Mononuclear cell (primary cell): Measurements from ENCODE around the gene BCL7A.

DNA sequence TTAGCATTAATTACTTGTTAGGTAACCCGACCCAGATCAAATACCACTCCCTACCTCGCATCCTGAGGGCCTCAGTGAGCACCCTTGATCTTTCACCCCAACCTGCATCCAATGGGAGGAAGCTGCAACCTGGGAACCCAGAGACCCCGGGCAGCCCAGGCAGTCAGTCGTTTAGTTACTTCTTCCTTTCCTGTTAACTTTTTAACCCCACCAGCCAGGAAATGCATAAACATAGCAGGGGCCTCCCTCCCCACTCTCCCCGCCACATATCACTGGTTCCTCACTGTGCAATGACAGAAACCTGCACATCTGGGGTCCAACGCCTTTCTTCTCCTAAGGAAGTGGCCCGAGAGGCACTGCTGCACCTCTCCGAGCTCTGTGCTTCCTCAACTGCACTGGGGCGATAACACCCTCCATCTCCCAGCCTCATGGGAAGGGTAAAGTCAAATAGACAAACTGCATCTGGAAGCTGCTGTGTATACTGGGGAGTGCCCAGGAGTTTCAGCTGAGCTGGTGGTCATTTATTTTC lies 89.9 kb downstream of the KDM2B start:
- RRBS, result no CpG with 5 or more reads among the region's 9 CpGs

GRCh38 chr12:121516383-121516831 lies 64.4 kb downstream of the KDM2B start:
- RRBS, result no CpG with 5 or more reads among the region's 10 CpGs

DNA sequence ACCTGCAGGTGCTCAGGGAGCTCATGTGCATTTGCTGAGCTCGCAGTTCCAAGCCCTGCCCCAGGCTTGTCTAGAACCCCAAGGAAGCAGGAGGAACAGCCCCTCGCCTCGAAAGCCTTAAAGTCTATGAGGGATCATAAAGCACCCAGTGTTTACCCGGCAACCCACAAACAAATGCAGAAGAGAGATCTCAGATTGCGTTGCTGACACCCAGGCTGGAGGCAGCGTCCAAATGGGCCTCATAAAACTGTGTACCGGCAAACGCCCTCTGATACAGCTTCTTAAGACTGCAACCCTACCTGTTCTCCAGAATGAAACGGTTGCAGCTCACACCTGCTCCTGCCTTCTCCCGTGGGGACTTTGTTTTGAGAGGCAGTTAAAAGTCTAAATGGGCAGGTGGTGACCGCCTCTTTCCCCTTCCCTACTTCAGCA lies 6.7 kb downstream of the KDM2B start:
- RRBS, result 99% methylated on average over 3 of the region's 11 CpGs

GRCh38 chr12:121582072-121582608 lies 1.3 kb upstream of the KDM2B start:
- RRBS, result no CpG with 5 or more reads among the region's 11 CpGs

DNA sequence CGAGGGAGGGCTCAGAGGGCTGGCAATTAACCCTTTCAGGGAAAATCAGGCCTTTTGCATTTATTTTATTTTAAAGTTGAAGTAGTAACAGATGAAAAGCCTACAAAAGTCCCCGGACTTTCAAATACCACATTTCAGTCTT lies 9.4 kb upstream of the KDM2B start:
- RRBS, result no CpG with 5 or more reads among the region's 2 CpGs

GRCh38 chr12:121630663-121631461 lies 38.6 kb downstream of the MORN3 start:
- RRBS, result no CpG with 5 or more reads among the region's 12 CpGs

DNA sequence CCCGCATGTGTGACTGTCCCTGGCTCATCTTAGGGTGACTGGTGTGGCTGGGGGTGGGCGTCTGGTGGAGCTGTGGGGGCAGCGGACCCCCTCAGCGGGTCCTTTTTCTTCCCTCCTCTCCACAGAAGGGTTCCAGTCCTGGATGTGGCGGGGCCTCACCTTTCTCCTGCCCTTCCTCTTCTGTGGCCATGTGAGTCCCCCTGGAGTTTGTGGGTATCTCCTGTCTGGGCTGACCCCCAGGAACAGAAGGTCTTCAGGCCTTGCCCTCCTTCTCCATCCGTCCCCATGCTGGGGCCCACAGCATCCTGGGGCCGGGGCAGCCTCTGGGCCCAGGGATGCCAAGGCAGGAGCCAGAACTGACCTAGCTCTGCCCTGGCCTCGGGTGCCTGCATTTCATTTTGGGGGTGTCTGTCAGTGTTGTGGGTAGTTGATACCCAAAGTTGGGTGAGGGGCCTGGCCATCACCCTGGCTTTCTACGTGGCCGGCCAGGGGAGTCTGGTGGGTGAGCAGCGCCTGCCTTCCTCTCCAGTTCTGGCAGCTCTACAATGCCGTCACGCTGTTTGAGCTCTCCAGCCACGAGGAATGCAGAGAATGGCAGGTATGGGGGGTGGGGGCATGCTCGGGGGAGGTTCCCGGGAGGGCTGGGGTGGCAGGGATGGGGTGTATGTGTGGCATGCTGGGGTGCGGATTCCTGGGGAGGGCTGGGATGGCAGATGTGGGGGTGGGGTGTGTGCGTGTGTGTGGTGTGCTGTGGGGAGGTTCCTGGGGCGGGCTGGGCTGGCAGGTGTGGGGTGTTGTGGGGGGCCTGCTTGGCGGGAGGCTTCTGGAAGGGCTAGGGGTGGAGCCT lies 18.7 kb downstream of the RHOF start:
- RRBS, result no CpG with 5 or more reads among the region's 20 CpGs

DNA sequence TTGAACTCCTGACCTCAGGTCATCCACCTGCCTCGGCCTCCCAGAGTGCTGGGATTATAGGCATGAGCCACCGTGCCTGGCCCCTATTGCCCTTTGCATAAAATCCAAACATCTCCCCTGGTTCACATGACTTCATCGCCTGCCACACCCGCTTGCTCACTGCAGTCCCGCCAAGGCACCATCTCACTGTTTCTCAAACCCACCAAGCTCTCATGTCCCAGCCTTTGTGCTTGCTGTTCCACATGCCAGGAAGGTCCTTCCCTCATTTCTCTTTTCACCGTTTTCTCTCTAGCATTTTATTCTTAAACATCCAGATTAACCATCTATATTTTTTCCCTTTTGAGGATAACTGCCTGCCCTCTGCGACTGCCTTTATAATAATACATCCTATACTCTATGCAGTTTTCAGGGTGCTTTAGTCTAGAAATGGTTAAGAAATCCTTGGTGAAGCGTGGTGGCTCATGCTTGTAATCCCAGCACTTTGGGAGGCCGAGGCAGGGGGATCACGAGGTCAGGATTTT lies 9.6 kb downstream of the RHOF start:
- RRBS, result no CpG with 5 or more reads among the region's 10 CpGs

GRCh38 chr12:121798158-121798796 lies 4.8 kb upstream of the RHOF start:
- RRBS, result no CpG with 5 or more reads among the region's 13 CpGs

DNA sequence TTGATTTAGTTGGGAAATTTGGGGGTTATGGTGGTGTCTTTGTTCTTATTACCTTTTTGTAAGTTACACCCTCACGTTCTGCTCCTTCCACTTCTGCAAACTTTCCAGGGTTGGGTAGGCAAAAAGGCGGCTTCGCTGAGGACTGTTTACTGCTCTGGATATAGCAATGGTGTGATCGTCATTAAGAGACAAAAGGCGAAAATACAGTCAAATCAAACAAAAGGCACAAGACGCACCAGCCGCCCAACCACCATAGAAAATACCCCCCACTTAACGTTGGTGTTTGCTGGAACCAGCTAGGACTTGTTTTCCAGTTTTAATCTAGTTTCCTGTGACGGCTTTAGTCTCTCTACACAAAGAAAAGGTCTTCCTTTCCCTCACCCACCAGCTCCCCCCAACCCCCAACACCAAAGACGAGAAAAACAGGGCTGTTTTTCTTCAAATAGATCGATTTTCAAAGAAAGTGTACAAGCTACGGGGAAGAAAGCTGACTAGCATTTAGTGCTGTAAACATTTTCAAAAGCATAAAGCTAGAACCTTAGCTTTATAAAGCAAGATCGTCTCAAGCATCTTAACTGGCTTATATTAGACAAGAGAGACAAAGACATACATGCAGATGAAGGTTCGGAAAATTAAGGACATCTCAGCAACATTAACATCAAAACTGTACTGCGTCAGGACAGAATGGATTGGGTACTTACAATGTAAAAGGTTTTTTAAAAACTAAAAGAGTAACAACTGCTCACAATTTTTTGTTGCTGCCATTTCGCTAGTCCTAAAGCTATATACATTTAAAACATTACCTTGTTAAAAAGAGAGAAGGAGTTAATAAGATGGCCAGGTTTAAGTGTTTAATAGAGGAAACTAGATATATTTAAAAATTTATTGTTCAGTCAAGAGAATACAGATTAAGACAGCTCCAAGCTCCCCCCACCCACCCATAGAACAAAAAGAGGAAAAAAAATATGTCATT lies 1.9 kb upstream of the SETD1B start:
- RRBS, result no CpG with 5 or more reads among the region's 16 CpGs

DNA sequence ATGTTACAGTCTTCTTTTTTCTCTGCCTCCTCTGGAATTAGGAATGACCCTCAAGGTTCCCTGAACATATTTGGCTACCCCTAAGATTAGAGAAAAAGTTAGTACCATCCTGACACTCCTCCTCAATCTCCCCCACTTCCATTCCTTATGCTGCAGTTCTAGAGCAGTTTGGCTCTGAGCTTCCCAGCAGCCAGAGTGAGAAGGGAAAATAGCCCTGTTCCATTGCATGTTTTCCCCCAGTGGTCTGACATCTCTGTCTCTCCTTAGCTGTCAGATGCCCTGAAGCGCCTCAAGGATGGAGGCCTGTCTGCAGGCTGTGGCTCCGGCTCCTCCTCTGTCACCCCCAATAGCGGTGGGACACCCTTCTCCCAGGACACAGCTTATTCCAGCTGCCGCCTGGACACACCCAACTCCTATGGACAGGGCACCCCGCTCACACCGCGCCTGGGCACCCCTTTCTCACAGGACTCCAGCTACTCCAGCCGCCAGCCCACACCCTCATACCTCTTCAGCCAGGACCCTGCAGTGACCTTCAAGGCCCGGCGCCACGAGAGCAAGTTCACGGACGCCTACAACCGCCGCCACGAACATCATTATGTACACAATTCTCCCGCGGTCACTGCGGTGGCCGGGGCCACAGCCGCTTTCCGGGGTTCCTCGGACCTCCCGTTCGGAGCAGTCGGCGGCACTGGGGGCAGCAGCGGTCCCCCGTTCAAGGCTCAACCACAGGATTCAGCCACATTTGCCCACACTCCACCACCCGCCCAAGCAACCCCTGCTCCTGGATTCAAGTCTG lies 5.7 kb downstream of the SETD1B start:
- RRBS, result 97% methylated on average over 9 of the region's 30 CpGs

DNA sequence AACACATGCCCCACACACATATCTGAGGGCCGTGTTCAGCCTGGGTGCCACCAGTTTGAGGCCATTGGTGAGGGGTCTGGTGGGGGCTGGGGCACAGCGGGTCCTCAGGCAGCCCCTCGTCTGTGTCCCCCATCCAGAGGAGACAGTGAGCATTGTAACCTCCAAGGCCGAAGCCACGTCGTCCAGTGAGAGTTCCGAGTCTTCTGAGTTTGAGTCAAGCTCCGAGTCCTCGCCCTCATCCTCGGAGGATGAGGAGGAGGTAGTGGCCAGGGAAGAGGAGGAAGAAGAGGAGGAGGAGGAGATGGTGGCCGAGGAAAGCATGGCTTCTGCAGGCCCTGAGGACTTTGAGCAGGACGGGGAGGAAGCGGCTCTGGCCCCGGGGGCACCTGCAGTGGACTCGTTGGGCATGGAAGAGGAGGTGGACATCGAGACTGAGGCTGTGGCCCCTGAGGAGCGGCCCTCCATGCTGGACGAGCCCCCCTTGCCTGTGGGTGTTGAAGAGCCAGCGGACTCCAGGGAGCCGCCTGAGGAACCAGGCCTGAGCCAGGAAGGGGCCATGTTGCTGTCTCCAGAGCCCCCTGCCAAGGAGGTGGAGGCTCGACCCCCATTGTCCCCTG lies 15.6 kb downstream of the SETD1B start:
- RRBS, result no CpG with 5 or more reads among the region's 21 CpGs

- RRBS, result no CpG with 5 or more reads among the region's 13 CpGs
Measured at GRCh38 chr12:121876190-121876790, 12.3 kb upstream of the PSMD9 start.

GRCh38 chr12:122021084-122021328 lies 678 bp upstream of the BCL7A start:
- RRBS, result no CpG with 5 or more reads among the region's 7 CpGs

GRCh38 chr12:122021794-122022704 lies at the start of gene BCL7A:
BCL7A (plus strand) TSS chr12:122021884.
- RRBS, result 2% methylated on average over 95 of the region's 142 CpGs

GRCh38 chr12:122022705-122022906 lies 922 bp downstream of the BCL7A start:
- RRBS, result 3% methylated on average over 2 of the region's 29 CpGs

DNA sequence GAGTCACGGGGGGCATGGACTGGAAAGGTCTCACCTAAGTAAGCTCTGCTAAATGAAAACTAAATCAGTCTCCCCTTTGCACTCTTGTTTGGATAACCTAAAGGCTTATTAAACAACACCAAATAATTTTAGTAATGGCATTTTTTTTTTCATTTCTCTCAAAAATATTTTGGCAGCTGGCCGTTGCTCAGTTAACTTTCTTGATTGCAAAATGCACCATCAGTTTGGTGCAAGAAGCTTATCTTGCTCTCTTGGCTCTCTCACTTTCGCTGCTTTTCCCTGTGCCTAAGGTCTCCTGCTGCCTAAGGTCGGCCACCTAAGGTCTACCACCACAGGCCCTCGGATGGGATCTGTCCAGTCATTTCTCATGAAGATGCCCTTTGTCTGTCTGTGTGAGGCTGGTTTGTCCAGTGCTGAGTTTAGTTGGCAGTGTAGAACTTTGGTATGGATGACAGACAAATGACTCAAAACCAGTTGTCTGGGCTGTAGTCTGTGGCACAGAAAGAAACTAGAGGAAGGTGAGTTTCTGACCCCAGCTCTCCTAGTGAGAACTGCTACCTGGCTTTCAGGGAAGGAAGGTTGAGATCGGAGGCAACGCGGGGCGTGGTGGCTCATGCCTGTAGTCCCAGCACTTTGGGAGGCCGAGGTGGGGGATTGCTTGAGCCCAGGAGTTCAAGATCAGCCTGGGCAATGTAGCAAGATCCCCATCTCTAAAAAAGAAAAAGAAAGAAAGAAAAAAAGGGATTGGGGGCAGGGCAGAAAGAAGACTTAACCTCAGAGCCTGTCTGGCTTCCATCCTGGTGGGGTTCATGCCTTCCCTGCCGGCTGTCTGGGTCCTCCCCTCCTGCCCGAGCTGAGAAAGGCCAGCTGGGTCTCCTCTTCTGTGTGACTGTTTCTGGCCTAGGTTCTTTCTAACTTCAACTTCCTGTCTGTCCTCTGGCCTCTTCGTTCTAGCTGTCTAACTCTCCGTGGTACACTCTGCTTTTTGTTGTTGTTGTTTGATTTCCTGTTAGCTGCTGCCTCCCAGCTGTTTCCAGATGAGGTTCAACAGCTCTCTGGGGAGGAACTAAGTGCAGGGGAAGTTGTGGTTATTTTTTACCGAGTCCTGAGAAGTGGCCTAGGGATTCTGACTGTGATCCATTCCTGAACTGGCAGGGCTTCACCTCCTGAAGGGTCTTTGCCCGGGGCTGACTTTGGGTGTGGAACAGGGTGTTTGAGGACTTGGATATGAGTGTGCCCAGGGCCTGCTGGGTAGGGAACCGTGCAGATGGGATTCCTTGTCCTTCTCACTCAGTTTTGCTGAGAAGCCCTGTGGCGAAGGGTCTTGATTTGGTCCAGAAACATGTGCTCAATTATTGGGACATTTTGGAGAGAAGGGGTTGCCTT lies 2.9 kb downstream of the MLXIP start:
- RRBS, result no CpG with 5 or more reads among the region's 18 CpGs

DNA sequence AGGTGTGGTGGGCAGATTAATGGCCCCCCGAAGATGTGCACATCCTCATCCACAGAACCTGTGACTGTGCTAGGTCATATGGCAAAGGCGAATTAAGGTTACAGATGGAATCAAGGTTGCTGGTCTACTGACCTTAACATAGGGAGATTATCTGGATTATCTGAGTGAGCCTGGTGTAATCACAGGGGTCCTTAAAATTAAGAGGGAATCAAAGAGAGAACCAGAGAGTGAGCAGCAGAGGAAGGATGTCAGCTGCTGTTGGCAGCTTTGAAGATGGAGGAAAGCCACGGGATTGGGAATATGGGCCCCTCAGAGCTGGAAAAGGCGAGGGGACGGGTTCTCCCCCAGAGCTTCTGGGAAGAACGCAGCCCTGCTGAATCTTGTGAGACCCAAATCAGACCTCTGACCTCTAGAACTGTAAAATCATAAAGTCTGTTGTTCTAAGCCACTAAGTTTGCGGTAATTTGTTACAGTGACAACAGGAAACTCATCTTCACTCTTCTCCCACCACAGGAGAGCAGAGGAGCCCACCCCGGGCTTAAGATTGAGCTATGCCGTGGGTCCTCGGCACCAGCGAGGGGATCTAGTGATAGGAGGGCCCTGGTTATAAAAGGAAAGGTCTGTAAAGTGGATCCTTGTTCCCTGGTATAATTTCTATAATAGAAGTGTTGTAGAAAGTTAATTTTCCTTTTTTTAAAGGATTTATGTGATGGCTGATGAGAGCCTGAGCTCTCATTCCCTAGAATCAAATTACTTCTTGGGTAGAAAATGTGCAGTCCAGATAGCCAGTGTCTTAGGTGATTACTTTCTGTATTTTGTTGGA lies 7.5 kb downstream of the MLXIP start:
- RRBS, result no CpG with 5 or more reads among the region's 11 CpGs

GRCh38 chr12:122094756-122095432 lies 16.3 kb downstream of the MLXIP start:
- RRBS, result no CpG with 5 or more reads among the region's 7 CpGs

DNA sequence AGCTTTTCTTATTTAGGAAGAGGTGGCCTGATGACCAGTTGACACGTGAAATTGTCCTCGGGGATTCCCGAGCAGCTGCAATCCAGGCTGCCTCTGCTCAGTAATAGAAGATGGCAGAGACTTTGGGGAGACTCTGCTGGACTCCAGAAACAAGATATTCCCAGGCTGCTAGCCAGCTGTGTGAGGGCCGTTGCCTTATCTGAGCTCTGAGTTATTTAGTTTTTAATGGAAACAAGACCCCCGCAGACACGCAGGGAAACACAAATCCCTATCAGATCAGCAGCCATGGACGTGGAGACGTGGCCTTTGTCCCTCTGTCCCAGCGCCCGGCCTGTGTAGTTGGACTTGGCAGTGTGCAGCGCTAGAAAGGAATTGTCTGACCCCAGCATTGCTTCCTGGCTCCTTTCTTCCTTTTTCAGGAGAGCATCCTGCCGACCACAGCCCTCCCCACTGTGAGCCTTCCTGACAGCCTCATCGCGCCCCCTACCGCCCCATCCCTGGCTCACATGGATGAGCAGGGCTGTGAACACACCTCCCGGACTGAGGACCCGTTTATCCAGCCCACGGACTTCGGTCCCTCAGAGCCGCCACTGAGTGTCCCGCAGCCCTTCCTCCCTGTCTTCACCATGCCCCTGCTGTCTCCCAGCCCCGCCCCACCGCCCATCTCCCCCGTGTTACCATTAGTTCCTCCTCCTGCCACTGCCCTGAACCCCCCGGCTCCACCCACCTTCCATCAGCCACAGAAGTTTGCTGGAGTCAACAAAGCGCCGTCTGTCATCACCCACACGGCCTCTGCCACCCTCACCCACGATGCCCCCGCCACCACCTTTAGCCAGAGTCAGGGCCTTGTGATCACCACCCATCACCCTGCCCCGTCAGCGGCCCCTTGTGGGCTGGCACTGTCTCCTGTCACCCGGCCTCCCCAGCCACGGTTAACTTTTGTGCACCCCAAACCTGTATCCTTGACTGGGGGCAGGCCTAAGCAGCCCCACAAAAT lies 40.8 kb downstream of the IL31 start:
- RRBS, result no CpG with 5 or more reads among the region's 34 CpGs